Cardiac atrium fibroblast (primary cell): ENCODE data around the gene EIF3K.

DNA sequence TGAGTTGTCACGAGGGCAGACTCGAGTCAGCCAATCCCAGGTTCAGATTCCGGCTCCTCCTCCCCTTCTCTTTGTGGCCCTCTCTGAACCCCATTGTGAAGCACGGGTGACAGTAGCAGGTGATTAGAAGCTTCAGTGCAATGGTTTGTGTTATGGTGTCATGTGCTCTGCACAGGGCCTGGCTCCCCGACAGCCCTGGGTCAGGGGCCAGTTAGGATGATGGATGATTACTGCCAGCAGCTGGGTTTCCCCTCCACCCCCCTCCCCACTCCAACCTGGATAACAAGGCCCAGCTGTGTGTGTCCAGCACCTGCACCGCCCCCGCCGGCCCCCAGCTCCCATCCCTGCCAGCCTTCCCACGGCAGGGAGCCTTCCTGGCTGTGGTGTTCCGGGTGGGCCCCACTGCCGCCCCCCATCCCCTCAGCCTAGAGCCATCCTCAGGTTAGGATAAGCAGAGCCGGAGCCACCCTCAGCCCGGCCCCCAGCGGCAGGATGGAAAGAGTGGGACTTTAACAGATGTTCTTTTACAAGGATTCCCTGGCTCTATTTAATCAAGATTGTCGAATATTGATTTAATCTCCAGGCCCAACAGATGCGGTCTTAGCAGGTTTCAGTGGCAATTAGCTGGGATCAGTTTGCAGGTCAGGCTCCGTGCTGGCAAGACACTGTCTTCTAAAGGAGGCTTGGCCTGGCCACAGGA lies 156.1 kb downstream of the SIPA1L3 start:
- RAMPAGE, long total RNA = no peak

- RAMPAGE, long total RNA = no peak
Measured at GRCh38 chr19:38209124-38209993, 14.7 kb downstream of the DPF1 start.

DNA sequence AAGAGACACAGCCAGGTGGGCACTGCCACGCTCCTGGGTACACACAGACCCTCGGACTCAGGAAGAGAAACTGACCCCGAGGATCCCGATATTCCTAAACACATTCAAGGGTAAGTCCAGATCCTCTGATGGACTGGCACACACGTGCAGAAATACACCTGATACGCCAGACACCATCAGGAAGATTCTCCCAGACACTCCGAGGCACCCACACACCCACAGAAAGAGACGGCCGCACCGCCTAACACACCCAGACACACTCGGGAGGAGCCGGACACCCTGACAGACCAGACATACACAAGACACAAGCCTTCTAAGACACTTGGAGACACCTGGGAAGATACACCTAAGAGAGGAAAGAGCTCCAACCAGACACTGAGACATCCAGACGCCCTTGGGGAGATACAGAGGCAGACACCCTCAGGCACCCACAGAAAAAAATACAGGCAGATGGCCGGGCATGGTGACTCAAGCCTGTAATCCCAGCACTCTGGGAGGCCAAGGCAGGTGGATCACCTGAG lies 3.2 kb downstream of the DPF1 start:
- RAMPAGE, long total RNA = no peak

DNA sequence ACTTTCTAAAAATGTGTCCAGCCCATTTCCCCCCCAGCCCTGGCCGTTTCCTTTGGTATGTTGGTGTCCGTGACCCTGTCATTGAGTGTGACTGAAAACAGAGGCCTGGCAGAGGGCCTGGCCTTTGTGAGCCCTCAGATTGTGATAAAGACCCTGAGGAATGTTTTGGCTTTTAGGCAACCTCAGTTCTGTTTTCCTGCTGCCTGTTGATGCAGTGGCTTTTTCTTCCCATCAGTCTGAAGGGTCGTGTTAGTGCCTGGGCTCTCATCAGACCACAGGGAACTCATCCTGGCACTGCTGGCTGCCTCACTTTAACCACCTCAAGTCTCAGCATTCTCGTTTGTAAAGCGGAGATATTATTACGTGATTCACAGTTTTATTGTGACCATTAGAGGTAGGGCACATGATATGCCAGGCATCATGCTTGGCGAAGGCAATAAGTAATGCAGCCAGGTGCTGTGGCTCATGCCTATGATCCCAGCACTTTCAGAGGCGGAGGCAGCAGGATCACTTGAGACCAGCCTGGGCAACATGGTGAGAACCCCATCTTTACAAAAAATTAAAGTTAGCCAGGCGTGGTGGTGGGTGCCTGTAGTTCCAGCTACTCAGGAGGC lies 13.8 kb downstream of the SPINT2 start:
- RAMPAGE, long total RNA = no peak

DNA sequence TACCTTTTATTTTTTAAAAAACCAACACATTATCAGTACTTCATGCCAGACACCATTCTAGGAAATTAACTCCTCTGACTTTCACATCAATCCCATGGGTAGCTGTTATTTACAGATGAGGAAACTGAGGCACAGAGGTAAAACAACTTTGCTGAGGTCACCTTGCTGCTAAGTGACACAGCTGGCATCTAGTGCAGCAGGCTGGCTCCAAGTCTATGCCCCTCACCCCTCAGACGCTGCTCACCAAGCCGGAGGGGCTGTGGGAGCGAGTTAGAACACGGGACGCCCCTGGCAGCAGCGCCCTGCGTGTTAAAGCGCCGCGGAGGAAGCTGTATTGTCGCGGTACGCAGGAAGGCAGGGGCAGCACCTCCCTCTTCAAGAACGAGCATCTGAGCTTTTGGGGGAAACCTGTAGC lies 468 bp upstream of the C19orf33 start:
- RAMPAGE, long total RNA = no peak

DNA sequence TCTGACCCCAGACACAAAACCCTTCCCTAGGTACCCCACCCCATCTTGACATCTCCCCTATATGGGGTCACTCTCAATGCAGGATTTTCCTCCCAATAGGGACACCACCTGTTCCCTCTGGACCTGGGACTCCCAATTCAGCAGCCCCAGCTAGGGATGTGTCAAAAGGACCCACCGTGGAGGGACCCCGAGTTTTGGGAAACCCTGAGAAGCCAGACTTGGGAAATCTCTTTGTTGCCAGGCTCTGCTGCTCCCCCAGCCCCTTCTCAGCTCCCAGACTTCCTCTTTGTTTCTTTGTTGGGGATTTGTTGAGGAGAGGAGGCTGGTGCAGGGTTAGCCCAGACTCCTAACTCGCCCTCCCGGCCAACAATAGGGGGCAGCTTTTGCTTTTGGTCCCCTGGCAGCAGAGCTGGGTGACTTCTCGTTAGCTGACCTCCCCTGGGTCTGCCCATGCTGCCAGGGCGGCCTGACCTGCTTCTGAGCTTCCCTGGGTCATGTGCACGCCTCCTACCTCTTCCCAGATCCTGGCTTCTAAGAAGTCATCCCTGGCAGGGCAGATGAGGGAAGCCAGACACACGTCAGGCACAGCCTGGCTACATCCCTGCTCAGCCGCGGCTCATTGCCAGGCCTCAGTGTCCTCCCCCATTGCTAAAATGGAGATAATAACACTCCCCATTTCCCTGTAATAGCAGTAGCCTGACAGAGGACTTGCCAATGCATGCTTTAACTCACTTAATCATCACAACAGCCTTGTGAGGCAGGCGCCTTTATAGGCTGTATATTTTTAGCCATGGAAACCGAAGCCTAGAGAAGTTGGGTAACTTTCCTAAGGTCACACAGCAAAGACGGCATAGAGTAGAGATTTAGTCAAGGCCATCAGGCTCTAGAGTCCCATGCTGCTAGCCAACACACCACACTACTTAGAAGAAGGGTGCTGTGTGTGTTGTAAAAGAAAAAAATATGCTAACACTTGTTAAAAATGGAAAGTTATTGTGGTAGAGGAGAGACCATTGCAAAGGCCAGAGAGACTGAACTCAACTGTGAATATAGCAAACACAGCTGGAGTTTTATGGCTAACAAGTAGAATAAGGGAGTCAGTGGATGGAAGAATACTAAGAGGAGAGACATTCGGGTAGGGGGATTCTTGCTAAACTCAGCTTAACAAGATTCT lies 2.1 kb downstream of the KCNK6 start:
- RAMPAGE, long total RNA = no peak

DNA sequence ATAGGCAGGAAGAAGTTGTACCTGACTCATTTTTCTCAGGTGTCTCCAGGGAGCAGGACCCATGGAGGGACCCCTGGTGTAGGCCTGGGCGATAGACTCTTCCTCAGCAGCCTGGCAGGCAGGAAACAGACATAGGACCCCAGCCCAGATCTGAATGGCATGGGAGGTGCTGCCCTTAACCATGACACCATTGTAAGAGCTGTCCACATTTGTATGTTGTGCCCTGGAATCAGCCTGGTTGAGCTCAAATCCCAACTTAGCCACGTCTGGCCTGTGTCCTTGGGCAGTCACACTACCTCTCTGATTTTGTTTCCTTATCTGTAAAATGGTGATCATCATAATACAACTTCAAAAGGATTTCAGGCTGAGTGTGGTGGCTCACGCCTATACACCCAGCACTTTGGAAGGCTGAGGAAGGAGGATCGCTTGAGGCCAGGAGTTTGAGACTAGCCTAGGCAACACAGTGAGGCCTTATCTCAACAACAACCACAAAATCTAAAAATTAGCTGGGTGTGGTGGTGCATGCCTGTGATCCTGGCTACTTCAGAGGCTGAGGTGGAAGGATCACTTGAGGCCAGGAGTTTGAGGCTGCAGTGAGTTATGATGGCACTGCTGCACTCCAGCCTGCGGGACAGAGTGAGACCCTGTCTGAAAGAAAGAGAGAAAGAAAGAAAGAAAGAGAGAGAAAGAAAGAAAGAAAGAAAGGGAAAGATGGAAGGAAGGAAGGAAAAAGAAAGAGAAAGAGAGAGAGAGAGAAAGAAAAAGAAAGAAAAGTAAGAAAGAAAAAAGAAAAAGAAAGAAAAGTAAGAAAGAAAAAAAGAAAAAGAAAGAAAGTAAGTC lies 7.2 kb upstream of the CATSPERG start:
- RAMPAGE, long total RNA = no peak

DNA sequence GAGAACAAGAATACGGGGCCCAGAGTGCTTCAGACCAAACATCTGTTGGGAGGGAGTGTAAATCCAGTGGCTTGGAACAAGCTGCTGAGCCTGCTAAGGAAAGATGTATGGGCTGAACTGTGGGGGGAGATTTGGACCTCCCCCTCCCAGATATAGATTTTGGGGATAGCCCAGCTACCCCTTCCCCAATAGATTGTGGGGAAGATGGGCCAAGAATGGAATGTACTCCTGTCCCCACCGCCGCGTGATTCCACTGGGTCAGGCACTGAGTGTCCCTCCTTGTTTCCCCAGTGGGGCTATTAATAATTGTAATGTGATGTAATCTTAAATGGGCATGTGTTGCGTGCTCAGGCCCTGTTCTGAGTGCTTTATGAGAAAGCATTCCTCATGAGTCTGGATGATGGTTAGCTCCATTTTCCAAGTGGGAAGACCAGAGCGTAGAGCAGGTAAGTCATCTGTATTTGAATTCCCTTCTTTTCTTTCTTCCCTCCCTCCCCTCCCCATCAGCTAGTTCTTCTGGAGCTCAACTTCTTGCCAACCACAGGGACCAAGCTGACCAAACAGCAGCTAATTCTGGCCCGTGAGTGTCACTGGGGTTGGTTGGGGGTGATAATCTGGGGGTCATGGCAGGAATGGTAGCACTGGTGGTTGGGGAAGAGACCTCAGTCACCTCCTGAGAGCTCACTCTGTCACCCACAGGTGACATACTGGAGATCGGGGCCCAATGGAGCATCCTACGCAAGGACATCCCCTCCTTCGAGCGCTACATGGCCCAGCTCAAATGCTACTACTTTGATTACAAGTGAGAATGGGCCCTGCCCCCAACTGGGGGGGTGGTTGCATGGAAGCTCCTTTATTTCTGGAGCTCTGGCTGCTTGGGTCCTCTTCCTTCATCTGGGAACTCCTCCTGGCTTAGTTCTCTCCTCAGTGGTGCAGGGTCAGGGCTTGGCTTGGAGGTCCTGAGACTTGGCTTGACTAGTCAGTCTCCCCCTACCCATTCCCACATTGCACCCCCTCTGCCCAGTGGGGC lies 1.6 kb downstream of the PSMD8 start:
- RAMPAGE, long total RNA = no peak

GRCh38 chr19:38389031-38390282 lies 960 bp downstream of the SPRED3 start:
- RAMPAGE, long total RNA = no peak

GRCh38 chr19:38618563-38619604 lies at the start of gene EIF3K:
TSS of gene EIF3K (plus strand) at chr19:38619188.
- RAMPAGE, long total RNA = start-site peak on the plus strand at chr19:38619182-38619240, 1,195 and 152 reads in 2 replicates

DNA sequence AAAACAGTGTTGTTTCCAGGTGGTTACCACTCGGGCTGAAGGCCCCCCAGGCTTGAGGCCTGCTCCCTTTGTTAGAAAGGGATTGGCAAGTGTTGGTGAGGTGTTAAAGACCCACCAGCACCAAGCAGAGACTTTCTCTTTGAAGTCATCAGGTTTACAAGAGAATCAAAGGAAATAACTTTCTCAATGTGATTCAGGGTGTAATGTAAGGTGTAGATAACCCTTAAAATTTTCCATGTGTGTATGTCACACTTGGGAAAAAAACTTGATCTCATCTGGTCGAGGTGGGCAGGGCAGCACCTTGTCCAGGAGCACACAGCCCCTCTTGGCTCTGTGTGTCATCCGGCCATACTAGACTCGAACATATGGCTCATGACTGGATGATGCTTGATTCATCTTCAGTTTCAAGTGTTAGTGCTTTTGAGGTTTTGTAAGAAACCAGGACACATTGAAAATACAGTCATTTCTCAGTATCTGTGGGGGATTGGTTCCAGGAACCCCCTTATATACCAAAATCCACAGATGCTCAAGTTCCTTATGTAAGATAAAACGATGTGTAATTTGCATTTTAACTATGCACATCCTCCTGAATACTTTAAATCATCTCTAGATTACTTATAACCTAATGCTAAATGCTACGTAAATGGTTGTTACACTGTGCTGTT lies 7.9 kb downstream of the ACTN4 start:
- RAMPAGE, long total RNA = no peak

- RAMPAGE, long total RNA = no peak
Measured at GRCh38 chr19:38663795-38664312, 16.4 kb downstream of the ACTN4 start.

DNA sequence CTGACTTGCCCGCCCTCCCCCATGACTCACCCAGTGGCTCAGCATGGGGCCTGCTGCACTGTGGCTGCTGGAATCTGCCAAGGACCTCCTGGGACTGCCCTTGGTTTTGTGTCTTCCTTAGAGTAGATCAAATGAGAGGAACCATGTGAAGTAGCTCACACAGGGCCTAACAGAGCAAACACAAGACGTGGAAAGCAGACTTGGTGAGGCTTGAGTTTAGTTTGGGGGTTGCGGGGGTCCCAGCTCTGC lies 36.3 kb downstream of the ACTN4 start:
- RAMPAGE, long total RNA = no peak

DNA sequence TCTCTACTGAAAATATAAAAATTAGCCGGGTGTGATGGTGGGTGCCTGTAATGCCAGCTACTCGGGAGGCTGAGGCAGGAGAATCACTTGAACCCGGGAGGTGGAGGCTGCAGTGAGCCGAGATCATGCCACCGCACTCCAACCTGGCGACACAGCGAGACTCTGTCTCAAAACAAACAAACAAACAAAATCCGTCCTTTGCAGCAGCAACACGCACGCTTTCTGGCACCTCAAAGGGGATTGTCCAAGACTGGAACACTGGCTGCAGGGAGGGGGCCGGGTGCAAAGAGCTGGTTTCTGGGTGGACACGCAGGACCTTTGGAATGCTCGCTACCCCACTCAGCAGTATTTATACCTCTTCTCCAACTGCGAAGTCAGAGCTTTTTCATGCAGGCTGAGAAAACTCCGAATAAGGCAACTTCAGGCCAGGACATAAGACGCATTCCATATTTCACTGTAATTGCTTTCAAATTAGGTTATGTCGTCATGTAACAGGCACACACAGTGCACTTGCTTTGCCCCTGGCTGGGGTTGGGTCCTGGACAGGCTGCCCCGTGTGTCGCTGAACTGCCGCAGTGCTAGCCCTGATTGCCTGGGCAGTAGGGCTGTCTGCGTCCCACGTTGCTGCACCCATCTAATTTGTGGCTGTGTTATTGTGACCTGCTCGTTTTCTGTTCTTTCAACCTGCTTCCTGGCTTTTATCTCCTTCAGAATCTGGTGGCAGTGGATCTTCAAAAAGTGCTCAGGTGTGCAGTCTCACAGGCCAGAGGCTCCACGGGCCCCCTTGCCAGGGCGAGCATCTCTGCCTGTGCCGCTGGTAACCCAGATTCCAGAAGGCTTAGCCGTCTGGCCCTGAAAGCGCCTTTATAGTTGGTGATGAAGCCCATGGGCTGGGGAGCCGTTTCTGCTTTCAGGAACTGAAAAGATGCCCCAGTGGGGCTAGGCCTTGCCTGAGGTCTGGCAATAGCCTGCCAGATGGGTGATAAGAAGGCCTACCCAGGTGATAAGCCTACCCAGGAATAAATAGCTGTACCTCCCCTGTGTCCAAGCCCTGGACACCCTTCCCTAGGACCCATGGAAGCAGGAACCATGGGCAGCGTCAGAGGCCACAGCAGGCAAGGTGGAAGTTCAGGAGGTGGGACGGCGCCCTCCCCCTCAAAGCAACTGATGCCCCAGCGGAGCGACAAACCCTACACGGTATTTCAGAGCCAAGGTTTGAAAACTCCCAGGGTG lies 44.7 kb downstream of the ACTN4 start:
- RAMPAGE, long total RNA = no peak

DNA sequence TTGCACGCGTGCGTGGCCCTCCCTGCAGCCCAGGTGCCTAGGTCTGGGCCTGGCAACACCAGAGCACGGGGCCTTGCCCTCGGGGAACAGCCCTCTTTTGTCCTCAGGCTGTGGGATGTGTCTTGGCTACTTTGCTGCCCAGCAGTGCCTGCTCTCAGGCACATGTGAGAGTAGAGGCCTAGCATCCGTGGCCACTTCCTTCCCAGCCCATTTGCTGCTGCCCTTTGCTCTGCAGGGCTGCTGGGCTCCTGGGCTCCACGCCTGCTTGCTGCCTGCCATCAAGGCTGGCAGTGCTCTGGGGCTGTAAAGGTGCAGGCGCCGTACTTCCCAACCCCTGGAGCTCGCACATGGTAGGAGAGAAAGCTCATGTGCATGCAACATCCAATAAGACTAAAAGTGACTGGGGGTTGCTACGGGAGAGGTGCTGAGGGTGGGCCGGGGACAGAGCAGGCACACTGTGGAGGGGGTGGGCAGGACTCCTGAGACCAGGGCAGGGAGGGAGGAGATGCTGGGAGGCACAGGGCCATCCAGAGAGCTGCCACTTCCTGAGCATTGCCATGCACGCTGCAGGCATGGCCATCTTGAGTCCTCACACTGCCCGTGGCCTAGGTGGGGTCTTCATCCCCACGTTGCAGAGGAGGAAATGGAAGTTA lies 46.5 kb downstream of the CAPN12 start:
- RAMPAGE, long total RNA = no peak

DNA sequence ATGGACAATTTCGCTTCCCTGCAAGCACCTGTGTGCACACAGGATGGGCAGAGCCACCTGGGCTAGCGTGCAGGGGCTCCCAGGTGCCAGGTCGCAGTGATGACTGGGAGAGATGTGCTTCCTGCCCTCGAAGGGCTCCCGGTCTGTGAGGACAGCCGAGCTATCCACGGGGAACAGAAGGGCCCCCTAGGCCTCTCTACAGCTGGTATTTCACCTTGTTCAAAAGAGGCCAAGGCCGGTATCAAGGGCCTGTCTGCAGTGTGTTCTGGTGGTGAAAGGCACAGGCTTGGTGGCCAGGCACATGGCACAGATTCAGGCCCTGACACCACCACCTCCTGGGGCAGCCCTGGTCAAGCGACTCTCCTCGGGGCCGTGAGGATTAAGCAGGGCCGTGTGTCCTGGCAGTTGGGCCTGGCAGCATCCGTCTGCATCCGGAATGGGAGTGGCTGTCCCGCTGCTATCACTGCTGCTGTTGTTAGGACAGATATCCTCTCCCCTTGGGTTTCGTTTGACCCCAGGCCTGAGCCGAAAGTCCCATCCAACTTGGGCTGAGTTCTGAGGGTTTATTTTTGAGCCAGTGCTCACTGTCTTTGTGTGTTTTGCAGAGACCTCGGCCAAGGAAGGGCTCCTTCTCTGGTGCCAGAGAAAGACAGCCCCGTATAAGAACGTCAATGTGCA lies 38.7 kb downstream of the CAPN12 start:
- RAMPAGE, long total RNA = no peak

- RAMPAGE, long total RNA = no peak
Measured at GRCh38 chr19:38706770-38707313, 37.4 kb downstream of the CAPN12 start.

- RAMPAGE, long total RNA = no peak
Measured at GRCh38 chr19:38718674-38719606, 25.3 kb downstream of the CAPN12 start.

DNA sequence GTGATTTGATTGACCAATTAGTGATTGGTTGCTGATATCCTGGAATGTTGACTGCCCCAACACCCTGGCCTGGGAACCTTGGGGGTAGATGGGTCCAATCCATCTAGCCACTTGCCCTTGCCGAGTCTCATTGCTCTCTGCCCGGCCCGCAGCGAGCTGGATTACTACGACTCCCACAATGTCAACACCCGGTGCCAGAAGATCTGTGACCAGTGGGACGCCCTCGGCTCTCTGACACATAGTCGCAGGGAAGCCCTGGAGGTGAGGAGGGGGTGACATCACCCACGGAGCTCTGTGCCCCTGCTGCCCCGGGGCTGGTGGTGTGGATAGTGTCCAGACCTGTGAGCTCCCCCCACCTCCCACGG lies 20.8 kb downstream of the CAPN12 start:
- RAMPAGE, long total RNA = no peak

- RAMPAGE, long total RNA = no peak
Measured at GRCh38 chr19:38752691-38753669, 8.7 kb upstream of the CAPN12 start.